H4 (cell line): Measurements from ENCODE around the genes PTH2R and LANCL1.

DNA sequence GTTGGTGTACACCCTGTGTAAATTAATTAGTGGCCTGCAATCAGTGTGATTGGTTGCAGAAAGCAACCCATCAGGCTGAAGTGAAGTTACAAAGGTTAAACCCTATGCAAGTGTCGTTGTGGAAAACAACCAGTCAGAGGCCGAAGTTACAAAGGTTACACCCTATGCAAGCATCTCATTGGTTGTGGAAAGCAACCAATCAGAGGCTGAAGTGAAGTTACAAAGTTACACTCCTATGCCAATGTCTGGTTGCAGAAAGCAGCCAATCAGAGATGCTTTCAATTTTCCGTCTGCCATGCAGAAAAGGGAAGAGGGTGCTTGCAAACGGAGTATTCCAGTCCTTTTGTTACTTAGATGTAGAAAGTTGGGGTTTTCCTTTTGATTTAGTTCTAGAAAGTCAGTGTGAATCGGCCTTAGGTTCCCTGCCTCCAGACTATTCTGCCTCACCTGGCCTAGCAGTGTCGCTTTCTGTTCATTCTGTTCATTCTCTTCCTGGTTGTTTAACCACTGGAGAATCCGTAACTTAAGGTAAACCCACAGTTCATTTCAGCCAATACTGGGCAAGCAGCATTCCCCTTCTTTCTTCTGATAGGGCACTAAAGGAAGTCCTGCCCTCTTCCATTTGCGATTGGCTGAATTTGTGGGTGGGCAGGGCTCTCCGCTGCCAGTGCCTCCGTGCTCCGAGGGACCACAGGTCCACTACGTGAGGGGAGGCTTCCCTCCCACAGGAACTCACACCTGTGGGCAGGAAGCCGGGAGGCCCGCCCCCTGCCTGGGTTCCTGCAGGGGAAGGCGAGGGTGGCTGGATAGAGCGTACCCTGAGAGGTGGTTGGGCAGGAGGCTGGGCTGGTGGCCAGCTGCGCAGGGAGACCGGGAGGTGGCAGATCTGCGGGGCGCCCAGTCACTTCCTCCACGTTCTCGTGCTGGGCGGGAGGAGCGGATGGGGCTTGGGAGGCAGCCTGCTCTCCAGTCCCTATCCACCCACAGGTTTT lies 47.3 kb upstream of the PTH2R start:
- RAMPAGE, long total RNA: no peak

GRCh38 chr2:208406439-208407214 lies at the start of gene PTH2R:
TSS of gene PTH2R (plus strand) at chr2:208406792.
- RAMPAGE, long total RNA: no peak

DNA sequence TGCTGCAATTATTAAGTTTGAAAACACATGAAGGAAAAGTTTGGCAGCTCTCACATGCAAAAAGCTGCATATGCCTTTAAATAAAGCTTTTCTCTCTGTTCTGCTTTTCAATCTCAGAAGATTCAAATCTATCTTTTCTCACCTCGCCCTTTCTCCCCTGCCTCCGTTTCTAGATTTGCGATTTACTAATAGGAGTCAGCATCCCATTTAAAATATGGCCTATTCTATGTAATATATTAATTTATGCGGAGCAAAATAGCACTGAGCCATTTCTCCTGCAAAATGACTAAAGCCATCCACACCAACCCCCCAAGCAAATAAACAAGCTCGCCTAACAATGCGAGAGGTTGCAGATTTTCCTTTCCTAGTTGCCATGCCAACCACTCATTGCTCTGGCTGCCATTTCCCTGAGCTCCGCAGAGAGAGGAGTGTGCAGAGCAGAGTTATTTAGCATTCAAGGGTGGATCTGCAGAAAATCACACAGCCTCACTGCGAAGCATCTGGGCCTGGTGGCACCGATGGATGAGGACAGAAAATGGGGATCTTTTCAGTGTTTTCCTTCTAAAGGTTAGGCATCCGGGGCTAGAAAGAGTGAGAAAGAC lies 110.5 kb upstream of the UNC80 start:
- RAMPAGE, long total RNA: no peak

DNA sequence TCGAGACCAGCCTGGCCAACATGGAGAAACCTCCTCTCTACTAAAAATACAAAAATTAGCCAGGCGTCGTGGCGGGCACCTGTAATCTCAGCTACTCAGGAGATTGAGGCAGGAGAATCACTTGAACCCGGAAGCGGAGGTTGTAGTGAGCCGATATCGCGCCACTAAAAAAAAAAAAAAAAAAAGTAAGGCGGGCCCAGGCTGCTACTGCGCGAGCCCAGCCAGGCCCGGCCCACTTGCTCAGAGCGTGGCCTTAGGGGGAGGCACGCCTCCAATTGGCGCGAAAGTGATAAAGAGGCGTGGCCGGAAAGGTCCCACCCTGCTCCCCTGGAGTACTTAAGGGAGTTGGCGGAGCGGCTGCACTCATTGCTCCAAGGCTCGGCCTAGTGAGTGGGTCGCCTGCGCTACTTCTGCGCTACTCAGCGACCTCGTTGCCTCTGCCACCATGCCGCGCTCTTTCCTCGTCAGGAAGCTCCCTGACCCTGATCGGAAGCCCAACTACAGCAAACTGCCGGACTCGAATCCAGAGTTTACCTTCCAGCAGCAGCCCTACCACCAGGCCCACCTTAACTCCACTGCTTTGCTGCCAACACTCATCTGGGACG lies 36.8 kb downstream of the UNC80 start:
- RAMPAGE, long total RNA: no peak

- RAMPAGE, long total RNA: start-site peak on the minus strand at chr2:210476693-210476732, 68 reads
Measured at GRCh38 chr2:210475835-210476986, at the start of gene LANCL1. TSS of gene LANCL1 (minus strand) at chr2:210476759.

DNA sequence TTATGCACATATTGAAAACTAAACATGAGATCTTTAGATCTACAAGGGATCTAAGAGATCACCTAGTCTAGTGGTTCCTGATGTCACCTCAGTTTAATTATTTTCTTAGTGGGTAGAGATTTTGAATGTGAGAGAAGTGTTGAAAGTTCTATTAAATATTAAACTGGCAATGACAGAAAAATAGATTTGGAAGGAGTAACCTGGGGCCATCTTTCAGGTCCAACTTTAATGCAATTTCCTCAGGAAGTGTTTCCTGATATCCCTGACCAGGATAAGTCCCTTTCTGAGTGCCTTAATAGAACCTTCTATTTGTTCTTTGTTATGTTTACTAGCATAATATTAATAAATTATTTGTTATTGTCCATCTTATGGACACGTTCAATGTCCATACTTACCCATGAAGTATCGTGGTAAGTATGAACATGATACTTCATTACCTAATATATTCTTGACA lies 29.0 kb upstream of the CPS1 start:
- RAMPAGE, long total RNA: no peak

- RAMPAGE, long total RNA: no peak
Measured at GRCh38 chr2:210541176-210541879, 15.1 kb upstream of the CPS1 start.

GRCh38 chr2:210558530-210559603 lies 2.5 kb downstream of the CPS1 start:
- RAMPAGE, long total RNA: no peak

DNA sequence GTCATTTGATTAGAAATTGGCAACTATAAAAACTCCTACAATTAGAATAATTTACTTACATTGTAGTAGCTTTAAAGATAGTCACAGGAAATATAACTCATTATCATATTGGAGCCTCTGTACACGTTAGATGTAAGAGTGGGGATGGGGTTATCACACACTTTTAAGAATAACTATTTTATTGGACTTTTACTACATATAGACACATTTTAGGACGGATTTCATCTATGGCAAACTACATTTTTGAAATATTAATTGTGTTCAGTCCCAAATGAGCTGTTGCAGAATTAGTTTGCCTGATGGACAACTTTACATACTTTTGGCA lies 4.3 kb downstream of the CPS1 start:
- RAMPAGE, long total RNA: no peak

- RAMPAGE, long total RNA: no peak
Measured at GRCh38 chr2:210562040-210562457, 5.7 kb downstream of the CPS1 start.

DNA sequence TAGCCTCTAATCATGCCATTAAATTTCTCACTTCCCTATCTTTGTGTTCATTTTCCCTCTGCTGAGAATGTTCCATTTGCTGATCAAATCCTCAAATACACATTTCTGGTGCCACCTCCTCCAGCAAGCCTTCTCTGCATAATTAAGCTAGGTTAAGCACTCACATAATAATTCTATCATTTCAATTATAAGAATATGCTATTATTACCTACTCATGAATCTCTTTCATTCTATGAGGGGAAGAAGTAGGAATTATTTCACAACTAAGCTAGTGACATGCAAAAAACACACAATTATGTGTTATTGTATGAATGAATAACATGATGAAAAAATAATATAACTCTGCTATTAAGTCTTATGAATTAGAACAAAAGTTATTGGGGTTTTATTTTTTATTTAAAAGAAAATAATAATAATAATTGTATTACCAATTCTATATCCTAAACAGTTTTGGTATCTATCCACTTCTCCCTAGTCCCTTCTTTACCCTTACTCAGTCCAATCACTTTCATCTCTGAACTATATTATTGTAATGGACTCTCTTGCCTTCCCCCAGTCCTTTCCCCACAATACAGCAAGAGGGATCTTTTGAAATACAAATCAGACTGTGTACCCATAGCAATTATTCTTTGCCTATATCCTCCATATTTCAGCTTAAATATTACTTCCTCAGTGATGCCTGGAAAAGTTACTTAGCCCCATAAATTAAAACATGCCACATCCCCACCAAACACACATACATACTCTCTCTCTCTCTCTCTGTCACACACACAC lies 63.0 kb downstream of the ERBB4 start:
- RAMPAGE, long total RNA: no peak

- RAMPAGE, long total RNA: no peak
Measured at GRCh38 chr2:213119032-213119529, 32.3 kb downstream of the IKZF2 start.

GRCh38 chr2:213147430-213148130 lies 3.8 kb downstream of the IKZF2 start:
- RAMPAGE, long total RNA: no peak

DNA sequence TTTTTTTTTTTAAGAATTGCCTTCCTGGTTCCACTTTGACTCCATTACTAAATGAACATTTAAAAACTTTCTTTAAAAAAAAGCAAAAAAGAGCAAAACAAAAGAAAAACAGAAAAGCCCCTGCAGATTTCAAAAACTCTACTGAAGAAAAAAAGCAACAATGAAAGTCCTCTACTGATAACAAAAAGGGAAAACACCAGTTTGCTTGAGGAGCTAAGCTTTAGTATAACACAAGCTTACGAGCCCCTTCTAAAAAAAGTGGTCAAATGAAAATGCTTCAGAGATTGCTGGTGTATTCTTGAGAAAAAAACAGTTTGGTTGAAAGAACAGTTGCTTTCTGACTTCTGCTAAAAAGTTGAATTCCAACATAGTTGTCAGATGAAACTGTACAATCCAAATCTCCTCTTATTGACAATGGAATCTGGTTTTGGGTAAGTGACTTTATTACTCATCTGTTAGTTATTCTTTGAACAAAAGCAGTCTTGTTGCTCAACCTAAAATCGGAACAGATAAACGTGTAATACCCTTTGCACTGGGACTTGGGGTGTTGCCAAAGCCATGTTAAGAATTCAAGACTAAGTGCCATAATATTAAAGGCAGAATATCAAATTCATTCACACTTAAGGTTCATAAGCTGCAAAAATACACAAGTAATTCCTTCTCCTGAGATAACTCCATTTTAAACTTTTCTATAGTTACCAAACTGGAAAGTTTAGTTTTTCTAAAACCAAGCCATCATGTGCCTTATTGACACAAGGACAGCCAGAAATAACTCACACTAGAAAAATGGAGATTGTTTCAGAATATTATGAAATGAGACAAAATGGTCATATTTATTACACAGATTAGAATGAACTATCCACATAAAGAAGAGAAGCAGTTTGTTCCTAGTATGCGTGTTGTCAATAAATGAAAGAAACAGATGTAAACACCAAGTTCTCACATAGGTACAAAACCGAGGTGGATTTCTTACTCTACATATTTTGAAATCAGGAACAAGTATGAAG lies 45.3 kb upstream of the SPAG16 start:
- RAMPAGE, long total RNA: no peak

DNA sequence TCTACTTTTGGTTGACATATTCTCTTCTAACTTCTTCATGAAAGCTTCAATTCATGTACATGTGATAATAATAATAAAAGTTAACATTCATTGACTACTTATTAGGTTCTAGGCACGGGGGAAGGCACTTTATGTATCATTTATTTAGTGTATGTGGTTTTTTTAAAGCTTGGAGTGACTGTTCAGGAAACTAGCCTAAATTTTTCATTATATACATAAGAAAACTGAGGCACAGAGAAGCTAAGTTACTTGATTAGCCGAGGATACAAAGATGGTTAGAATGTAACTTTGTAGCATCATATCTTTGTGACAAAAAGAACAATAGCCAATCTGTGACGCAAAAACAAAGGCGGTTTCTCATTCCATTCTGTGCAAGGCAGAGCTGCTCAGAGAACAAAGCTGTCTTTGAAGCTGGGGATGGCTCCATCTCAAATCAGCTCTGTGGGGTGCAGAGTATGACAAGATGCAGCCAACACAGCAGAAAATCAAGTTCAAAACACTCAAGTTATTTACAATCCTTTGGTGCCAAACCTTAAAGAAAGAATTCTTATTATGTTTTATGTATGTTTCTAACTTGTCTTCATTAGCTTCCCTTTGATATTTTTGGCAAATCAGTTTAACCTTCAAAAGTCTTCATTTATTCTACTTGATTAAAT lies 82.0 kb upstream of the VWC2L start:
- RAMPAGE, long total RNA: no peak

DNA sequence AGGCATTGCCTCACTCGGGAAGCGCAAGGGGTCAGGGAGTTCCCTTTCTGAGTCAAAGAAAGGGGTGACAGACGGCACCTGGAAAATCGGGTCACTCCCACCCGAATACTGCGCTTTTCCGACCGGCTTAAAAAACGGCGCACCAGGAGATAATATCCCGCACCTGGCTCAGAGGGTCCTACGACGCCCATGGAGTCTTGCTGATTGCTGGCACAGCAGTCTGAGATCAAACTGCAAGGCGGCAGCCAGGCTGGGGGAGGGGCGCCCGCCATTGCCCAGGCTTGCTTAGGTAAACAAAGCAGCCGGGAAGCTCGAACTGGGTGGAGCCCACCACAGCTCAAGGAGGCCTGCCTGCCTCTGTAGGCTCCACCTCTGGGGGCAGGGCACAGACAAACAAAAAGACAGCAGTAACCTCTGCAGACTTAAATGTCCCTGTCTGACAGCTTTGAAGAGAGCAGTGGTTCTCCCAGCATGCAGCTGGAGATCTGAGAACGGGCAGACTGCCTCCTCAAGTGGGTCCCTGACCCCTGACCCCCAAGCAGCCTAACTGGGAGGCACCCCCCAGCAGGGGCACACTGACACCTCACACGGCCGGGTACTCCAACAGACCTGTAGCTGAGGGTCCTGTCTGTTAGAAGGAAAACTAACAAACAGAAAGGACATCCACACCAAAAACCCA lies 125.4 kb downstream of the BARD1 start:
- RAMPAGE, long total RNA: no peak

- RAMPAGE, long total RNA: no peak
Measured at GRCh38 chr2:214810602-214811137, 1.2 kb upstream of the BARD1 start.

GRCh38 chr2:215383798-215384308 lies 52.0 kb downstream of the FN1 start:
- RAMPAGE, long total RNA: no peak

- RAMPAGE, long total RNA: no peak
Measured at GRCh38 chr2:215394411-215395129, 41.3 kb downstream of the FN1 start.

GRCh38 chr2:215412569-215413044 lies 23.3 kb downstream of the FN1 start:
- RAMPAGE, long total RNA: no peak